Thoracic aorta (tissue), 1 donor: Measurements from ENCODE around the gene RNF187.

- RAMPAGE, long total RNA: no peak
These were observed 10.8 kb downstream of the IBA57 start for GRCh38 chr1:228176167-228176985.

DNA sequence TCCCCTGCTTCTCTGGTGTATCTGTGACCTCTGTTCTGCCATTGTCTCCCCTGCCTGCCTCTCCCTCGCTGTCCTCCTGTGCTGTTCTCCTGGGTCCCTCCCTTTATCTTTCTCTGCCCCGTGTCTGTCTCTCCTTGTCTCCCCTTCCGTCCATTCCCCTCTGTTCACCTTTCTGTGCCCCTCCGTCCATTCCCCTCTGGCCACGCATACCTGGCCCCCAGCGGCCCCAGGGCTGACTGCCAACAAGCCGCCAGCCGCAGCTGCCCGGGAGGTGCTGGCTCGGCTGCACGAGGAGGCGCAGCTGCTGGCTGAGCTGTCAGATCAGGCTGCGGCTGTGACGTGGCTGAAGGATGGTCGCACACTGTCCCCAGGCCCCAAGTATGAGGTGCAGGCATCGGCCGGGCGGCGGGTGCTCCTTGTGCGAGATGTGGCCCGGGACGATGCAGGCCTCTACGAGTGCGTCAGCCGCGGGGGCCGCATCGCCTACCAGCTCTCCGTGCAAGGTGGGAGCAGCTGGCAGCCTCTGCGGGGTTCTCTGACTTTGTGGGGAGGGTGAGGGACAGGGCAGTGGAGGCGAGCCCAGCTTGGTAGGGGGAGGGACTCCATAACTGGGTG is 8.5 kb downstream of the OBSCN start:
- RAMPAGE, long total RNA: no peak

GRCh38 chr1:228217024-228217460 is 9.2 kb downstream of the OBSCN start:
- RAMPAGE, long total RNA: no peak

DNA sequence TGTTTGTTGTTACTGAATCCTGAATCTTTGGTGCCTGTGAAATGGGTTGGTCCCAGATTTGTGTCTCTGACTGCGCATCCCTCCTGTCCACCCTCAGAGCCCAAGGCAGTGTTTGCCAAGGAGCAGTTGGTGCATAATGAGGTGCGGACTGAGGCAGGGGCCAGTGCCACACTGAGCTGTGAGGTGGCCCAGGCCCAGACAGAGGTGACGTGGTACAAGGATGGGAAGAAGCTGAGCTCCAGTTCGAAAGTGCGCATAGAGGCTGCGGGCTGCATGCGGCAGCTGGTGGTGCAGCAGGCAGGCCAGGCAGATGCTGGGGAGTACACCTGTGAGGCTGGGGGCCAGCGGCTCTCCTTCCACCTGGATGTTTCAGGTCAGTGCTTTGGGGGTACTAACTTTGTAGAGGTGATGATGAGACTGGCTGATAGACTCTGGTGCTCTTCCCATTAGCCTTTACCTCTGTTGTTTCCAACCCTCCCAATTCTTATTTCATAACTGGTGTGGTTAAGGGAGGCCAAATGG is 38.6 kb downstream of the OBSCN start:
- RAMPAGE, long total RNA: no peak

GRCh38 chr1:228428975-228429174 is 3.7 kb upstream of the H3-4 start:
- RAMPAGE, long total RNA: no peak

DNA sequence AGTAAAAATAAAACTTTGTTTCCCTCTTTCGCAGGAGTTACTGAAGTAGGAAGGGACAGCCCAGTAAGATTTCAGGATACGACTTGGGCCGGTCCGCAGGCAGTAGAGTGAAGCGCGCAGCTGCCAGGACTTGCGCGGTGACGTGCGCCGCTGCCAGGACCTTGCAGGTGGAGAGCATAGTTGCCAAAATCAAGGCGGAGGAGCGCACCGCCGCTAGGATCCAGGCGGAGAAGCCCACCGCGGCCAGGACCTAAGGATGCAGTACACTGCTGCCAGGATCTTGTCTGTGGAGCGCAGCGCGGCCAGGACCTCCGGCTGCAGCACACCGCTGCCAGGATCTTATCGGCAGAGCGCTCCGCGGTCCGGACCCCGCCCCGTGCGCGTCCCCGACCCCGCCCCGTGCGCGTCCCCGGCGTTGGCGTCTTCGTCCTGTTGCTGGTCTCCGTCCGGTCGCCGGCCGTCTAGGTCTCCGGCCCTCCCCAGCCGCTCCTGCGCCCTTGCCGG is at the start of gene RNF187:
TSS of gene RNF187 (plus strand) at position 415 of the 504 bp plus-strand sequence.
- RAMPAGE, long total RNA: no peak

DNA sequence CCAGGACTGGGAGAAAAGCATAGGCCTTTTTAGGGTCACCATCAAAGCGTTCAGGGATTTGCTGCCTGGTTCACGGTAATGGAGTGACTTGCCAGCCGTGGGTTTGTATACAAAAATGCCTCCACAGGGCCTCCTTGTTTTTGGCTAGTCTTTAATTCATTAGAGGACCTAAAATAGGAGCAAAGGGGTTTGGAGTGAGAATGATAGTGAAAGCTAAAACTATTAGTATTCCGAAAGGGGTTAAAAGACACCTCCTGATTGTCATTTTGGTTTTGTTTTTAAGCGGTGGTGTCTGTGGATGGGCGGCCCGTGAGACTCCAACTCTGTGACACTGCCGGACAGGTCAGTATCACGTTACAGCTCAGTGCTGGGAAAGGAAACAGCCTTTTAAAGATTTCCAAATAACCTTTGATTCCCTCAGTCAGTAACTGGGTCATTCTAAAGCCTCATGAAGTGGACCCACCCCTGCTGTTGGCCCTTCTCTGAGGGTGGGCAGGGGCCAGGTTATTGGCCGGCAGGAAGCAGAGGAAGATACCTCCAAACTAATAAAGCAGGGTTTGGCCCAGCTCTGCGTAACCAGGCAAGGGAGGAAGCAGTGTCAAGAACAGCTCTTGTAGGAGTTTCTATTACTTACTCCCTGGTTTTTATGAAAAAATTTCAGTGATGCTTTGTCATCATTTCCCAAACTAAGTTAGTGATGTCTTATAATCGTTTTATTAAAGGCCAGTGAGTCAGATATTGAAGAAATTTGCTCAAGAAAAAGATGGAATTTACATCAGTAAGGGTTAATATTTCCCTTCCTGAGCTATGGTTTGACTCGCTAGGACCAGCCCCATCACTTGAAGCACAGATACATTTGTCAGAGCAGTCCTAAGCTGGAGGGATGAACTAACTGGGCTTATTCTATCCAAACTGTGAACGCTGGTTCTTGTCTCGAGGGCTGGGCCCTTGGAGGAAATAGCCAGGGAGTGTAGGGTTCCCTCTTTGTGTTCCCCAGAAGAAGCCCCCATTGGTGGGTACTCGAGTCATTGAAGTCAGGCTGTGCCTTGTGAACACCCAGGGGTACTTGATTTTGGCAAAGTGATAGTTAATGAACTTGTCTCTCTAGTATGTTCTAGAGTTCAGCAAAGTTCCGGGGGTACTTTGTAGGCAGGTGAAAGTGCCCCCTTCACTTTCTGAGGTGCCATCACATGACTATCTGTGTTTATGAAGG is 2.5 kb downstream of the RHOU start:
- RAMPAGE, long total RNA: no peak

- RAMPAGE, long total RNA: no peak
These were observed 138.0 kb downstream of the RHOU start for GRCh38 chr1:228873333-228873544.

DNA sequence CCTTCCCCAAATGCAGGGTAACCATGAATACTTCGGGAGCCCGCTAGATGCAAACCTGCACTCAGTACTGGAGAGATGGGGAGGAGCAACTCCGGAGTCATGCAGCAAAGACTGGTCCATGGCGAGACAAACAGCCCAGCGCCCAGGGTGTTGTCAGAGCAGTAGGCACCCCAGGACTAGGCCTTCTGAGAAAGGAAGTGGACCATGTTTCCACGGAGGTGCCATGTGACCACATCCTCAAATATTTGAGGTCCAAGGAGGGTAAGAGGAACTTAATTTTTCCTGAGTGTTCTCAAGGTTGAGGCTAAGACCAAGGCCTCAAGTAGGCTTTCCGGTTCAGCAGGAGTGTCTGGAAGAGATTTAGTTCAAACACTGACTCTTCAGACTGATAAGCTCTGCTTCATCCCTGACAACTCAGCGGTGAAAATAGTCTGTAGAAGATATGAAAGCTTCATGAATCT is 186.2 kb downstream of the RHOU start:
- RAMPAGE, long total RNA: no peak

DNA sequence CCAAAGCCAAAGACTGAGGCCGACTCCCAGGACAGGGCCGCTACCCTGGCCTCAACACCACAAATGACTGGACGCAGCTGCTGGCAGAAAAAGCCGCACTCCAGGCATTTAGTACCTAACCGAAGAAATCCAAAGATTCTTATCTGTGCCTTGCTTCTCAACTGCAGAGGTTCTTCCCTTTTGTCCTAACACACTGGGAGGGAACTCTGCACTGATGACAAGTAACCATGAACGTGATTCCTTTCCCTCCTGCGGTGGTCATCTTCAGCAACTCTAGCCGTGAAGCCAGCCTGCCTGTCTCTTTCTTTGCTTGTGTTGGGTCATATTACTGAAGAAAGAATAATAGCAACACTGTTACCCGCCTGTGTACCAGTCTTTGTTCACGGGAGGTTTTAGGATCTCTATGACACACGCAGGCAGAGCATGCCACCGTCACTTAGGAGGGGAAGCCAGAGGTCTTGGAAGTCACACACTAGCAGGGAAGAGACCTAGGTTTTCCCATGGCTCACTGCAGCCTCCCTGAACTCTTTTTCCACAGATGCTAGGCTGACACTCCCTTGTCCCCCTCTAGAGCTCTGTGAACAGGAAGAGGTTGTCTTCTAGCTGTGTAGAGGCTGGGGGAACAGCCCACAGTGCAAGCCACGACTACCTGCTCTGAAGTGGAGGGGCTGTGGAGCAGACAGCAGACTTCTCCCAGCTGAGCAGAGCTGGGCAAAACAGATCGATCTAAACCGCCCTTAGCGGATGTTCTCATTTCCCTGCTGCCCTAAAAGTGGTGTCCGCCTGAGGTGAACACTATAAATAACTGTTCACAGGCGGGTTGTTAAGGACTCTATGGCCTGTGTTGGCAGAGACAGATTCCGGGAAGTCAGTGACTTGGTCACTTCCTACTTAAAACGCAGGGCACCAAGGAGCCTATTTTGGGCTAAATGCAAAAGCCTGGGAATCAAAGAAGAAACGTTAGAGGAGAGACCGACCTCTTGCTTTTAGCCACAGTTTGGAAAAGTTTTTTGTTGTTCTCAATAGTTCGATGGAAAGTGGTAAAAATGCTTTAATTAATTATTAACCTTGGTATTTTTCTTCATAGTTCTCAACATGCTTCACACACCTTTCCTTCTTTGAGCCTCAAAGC is 203.1 kb downstream of the RHOU start:
- RAMPAGE, long total RNA: no peak

DNA sequence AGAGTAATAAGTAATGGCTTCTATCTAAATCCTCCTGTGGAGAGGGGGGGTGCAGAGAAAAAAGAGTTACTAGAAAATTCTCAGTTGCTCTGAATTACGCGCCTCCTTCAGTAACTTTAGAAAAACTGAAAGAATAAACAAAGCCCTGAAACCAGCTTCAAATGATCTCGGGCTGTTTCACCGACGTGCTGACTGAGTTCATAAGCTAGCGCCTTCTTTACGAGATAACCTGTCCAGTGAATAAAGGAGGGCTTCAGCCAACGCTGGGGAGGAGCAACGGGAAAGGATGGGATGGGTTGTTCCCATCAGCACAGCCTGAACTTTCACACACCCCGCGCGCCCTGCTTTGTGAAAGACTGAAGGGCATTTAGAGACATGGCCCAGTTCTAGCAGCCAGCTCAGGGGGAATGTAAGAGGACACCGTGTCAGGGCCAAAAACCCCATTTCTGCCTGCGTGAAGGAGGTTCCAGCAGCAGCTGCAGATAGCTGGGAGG is 255.2 kb upstream of the RAB4A start:
- RAMPAGE, long total RNA: no peak

GRCh38 chr1:229129818-229130780 is 140.8 kb upstream of the RAB4A start:
- RAMPAGE, long total RNA: no peak

DNA sequence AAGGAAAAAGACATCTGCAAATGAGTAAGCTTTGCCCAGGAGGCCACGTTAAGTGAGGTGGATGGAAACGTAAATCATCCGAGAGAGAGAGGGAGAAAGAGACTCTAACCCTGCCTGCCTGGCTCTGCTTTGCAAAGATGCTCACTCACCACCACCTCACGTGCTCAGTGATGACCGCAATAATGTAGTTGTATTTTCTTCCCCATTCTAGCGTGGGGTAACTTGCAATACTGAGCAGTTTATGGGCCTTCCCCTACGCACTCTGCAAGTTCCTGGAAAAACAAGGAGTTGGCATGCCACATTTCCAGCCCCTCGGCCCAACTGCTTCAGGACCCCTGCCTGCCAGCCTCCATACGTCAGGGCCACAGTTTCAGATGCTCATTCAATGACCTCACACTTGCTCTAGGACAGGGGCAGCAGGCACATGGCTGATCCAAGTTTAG is 112.6 kb upstream of the RAB4A start:
- RAMPAGE, long total RNA: no peak

DNA sequence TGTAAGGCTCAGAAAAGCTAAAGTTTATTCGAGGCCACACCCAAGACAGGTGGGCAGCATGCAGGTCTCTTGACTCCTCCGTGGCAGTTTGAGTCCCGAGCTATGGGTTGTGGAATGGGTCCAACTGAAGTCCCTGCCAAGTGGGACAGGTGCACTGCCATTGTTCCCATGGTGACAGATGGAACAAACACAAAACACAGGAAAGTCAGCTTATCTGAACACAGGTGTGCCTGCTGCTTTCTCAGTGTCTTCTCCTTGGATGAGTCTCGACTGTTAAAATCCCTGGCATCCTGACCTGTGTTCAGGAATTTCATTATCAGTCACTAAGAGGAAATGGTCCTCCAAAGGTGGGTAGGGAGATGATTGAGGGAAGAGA is 99.0 kb upstream of the RAB4A start:
- RAMPAGE, long total RNA: no peak

- RAMPAGE, long total RNA: no peak
These were observed 39.6 kb upstream of the RAB4A start for GRCh38 chr1:229231149-229231790.

- RAMPAGE, long total RNA: no peak
These were observed 1.3 kb upstream of the RAB4A start for GRCh38 chr1:229269505-229270136.

DNA sequence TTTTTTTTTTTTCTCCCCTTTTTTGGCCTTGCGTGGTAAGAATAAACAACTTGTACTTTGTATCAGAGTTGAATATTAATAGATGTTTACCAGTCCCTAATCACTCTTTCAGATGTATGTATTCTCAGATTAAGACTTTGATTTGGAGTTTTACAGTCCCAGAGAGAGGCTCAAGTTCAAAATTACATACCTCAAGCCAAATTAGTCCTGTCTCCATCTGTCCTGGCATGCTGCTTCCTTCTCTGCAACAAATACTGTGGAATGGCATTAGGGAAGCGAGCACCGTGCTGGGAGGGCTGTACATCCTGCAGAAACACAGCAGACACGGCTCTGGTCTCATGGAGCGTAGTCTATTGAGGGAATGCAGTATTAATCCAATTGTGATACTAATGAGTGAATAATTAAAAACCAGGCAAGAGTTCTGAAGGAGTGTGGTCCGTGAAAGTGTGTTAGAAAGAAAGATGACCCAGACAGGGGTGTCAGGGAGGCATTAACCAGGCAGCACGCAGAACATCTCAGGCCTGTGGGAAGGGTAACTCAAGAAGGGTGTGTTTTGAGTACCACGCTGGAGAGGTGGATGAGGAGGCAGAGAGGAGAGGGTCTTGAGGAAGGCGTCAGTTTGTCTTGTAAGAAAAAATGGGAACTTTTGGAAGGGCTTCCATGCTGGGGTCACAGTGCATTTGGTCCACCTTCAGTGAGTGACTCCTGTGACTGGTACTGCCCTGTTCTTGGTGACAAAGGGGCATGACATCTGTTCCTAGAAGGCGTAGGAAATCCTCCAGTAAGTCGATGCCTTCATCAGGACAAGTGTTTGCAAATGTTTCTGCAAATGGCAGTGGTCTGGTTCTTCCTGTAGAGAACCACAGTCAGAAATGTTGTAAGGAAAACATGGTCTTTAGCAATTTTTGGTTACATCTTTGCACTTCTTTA is 1.5 kb downstream of the RAB4A start:
- RAMPAGE, long total RNA: no peak

GRCh38 chr1:229274766-229275528 is 4.0 kb downstream of the RAB4A start:
- RAMPAGE, long total RNA: no peak

GRCh38 chr1:229292846-229293255 is 21.9 kb downstream of the RAB4A start:
- RAMPAGE, long total RNA: no peak

DNA sequence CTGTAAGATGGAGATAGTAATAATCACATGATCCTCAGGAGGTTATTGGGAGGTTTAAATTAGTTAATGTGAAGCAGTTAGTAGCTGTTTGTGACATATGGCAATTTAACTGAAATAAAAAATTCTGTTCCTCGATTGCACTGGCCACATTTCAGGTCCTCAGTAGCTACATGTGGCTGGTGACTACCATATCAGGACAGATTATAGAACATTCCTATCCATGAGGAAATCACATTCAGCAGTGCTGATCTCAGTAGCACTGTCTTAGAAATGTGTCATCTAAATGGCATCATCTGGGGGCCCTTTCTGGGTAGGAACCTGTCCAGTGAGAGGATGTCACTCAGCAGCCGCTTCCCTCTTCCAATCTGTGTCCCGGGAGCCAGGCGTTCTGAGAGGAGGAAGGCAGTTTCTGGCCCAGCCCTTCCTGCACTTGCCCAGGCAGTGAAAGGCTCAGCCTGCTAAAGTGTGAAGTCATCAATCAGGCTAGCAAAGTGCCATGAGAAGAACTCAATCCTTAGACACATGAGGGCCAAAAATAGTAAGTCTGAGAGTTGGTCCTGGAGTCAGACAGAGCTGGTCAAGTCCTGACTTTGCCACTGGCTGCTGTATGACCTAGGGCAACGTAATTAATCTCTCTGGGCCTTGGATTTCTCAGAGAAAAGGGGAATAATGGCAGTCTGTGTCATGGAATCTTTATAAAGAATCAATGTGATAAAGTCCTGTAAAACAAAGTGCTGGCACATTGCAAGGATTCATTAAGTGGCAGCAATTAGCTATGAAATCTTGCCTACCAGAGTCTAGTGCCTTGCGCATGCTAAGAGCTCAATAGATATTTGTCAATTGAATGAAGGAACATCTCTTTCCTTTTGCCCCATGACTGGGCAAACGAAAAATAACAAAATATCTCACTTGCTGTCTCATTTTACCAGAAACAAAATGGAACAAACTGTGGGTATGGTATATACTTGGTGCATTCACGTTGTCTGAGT is 25.8 kb downstream of the RAB4A start:
- RAMPAGE, long total RNA: no peak